NT2/D1 (cell line): ENCODE measurements around the gene ZNF141.

GRCh38 chr4:337739-338439 lies at the start of gene ZNF141:
TSS of gene ZNF141 (plus strand) at chr4:337814.
- RRBS, 2 experiments: no CpG with 5 or more reads among the region's 50 CpGs

DNA sequence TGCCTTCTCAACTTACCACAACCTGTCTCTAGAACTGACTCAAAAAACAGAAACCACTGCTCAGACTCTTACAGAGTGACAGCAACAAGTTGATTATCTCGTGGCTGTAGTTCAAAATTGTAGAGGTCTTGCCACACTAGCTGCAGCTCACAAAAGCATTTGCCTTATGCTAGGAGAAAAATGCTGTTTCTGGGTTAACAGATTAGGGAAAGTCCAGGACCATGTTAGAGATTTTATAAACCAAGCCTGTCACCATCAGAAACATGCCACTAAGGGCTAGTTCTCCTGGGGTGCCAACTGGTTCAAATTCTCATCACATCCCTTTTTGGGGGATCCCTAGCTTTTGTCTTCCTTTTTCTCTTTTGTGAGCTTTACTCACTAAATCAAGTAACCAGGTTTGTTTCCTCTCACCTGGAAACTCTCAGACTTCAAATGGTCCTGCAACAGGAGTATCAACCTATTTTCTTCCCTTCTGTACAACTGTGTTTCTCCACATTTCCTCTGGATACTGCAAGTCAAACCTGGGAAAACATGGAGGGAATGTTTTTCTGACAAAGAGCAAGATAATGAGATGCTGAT lies 63.5 kb downstream of the ZNF721 start:
- RRBS, 2 experiments: no CpG with 5 or more reads among the region's 1 CpG

DNA sequence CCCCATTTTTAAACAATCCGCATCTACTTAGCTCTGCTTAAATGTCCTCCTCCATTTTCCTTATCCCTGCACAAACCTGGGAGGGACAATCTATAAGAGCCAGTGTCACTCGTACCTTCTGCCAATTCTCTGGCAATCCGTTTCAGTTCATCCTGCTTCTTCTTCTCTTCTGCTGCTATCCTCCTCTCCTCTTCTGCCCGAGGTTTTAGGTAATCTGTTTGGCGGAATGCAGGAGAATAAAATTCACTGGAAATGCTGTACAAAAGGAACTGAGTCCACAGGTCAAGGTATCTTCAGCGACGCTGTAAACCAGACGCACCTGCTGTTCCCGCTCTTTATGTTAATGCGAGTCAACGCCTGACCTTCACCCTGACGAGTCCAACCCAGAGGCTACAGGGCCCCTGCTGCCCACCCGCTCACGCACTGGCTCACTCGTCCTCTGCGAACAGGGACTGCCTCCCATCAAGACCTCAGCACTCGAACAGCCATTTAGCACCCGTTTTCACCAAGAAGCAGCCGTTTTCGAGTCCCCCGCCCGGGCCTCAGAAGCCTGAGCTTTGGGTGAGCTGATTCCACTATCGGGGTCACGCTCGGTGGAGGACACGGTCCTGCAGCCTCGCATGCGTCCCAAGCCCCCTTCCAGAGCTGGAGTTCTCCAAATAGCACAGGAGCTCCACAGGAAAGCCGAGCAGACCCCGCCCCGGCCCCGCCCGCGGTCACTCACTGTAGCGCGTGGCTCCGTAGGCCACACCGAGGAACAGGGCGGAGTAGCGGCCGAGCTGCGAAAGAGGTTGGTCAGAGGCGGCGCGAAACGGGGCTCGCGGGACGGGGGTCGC lies 670 bp downstream of the ATP5ME start:
- RRBS, 2 experiments: no CpG with 5 or more reads among the region's 50 CpGs

- RRBS, 2 experiments: no CpG with 5 or more reads among the region's 19 CpGs
These were observed 3.5 kb downstream of the MYL5 start for GRCh38 chr4:677849-678321.

- RRBS, 2 experiments: no CpG with 5 or more reads among the region's 11 CpGs
These were observed 5.3 kb downstream of the MYL5 start for GRCh38 chr4:679658-680069.

GRCh38 chr4:680672-681470 lies 6.5 kb downstream of the MYL5 start:
- RRBS, 2 experiments: 6 to 12% methylated on average over 18 of the region's 51 CpGs

DNA sequence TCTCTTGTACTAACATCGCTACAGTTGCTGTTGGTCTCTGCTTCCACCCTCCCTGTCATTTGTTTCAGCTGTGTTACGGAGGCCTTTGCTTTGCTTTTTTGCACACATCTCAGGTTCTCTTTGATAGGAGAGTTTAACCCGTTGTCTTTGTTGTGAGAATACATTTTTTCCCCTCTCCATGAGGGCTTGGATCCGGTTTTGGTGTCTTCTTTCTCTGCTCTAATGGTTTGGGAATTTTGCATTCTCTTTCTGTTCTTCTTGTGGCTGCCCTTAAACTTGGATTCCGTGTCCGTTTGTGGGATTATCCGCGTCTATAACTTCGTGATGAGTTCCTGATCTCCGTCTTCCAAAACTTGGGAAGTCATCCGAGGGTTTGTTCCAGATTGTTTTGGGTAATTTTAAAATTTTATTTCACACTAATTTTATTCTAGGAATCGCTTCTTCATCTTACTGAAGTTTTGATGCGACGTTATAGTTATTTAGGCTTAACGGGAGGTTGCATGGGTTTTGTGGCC lies 45.3 kb downstream of the PCGF3 start:
- RRBS, 2 experiments: no CpG with 5 or more reads among the region's 15 CpGs

- RRBS, 2 experiments: no CpG with 5 or more reads among the region's 24 CpGs
These were observed 45.9 kb downstream of the PCGF3 start for GRCh38 chr4:751404-752074.

DNA sequence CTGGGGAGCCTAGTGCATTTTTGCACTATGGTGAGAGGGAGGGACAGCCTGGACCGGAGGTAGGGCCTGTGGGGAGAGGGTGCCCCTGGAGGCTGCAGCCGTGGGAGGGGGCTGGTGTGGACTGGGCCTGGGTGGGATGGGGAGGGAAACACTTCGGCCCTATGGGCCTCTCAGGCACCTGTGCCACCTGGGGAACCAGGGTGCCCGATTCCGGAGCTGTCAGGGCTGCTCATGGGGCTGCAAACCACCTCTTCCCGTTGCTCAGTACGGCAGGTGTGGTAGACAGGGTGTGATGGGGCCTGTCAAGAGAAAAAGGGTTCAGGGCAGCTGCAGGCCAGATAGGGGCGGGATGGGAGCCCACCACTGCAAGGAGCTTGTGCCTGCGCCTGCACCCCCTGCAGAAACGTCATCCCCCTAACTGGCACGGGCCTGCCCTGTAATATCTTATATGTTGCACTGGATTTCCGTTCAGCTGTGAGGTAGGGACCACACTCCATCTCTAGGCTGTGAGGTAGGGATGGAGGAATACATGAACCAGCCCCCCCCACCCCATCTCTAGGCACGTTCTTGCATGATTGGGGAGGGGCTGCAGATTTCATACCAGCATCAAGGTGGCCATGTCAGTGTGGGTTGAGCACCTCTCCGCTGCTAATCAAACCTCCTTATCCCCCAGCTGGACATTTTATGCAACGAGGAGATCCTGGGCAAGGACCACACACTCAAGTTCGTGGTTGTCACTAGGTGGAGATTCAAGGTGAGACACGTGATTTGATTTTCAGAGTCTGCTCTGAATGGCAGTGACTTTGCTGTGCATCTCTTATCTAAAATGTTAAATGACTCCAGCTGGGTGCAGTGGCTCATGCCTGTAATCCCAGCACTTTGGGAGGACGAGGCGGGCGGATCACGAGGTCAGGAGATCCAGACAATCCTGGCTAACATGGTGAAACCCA lies 59.0 kb downstream of the PCGF3 start:
- RRBS, 2 experiments: 96 to over 99% methylated on average over 3 of the region's 21 CpGs

GRCh38 chr4:766988-767550 lies 58.9 kb downstream of the CPLX1 start:
- RRBS, 2 experiments: 75 to 91% methylated on average over 2 to 4 of the region's 11 CpGs

DNA sequence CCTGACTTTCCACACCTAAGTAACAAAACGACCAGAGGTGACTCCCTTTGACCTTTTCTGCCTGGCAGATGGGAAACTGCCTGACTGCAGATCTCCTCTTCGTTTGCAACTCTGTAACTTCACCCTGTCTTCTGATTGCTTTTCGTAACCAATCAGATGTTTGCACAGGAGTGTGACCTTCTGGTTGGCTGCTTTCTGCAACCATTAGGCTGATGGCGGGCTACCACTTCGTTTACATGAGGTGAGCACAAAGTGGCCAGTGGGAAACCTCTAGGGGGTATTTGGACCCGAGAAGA lies 27.3 kb downstream of the GAK start:
- RRBS, 2 experiments: no CpG with 5 or more reads among the region's 6 CpGs

- RRBS, 2 experiments: 93 to 95% methylated on average over 3 to 5 of the region's 21 CpGs
These were observed 24.1 kb downstream of the GAK start for GRCh38 chr4:907947-908386.

DNA sequence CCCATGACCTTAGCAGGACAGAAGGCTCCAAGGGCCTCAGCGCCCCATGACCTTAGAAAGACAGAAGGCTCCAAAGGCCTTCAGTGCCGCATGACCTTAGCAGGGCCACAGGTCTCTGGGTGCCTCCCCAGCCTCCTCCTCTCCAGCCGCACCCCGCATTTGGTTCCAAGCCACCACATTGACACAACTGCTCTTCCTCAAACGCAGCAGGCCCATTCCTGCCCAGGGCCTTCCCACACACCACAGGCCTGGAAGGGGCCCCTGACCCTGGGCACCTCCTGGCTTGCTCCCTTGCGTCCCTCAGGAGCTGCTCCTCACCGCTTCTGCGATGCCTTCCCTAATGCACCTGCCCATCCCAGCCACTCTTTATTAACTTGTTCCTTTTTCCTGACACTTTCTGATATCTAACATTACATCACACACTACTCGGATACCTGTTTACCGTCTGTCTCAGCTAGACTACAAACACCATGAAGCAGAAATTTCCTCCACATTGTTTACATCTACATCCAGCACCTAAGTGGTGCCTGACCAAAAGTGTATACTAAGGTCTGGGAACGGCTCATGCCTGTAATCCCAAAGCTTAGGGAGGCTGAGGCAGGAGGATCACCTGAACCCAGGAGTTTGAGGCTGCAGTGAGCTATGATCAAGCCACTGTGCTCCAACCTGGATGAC lies 12.7 kb downstream of the GAK start:
- RRBS, 2 experiments: no CpG with 5 or more reads among the region's 11 CpGs

DNA sequence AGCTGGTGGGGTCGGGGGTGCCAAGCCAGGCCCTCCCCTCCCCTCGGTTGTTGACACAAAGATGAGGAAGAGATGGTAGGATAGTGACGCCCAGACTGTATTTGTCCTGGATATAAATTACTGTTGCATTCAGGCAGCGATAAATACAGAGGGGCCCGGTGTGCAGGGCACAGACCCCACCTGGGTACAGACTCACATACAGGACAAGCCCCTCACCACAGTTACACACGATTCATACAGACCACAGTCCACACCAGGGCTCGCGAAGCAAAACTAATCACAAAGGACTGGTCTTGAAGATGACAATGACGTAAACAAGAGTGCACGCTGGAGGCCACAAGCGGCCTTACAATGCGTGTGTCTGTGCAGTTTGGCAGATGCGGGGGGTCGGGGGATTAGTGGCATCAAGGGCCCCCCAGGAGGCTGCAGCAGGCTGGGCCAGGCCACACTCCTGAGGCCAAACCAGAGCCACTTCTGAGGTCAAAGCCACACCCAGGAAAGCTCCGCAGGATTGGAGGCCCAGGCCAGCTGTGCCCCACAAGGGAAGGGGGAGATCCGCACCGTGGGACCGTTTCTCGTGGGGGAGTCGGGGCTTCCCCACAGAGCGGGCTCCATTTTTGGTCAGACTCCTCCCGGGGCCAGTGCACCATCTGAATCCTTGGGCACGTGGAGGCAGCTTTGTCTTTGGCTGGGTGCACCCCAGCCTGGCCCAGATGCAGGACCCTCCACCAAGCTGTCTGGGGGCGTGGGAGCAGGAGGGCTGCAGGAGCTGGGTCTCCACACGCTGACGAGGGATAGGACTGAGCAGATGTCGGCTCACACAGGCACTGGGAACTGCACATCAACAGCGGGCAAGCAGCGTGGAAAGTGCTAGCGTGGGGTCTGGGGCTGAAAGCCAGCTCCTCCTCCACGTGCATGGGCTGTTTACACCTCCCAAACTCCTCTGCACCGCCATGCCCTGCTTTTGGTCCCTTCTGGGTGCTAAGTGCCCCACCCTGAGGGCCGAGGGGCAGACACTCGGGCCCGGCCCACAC lies 14.2 kb downstream of the DGKQ start:
- RRBS, 2 experiments: no CpG with 5 or more reads among the region's 35 CpGs

DNA sequence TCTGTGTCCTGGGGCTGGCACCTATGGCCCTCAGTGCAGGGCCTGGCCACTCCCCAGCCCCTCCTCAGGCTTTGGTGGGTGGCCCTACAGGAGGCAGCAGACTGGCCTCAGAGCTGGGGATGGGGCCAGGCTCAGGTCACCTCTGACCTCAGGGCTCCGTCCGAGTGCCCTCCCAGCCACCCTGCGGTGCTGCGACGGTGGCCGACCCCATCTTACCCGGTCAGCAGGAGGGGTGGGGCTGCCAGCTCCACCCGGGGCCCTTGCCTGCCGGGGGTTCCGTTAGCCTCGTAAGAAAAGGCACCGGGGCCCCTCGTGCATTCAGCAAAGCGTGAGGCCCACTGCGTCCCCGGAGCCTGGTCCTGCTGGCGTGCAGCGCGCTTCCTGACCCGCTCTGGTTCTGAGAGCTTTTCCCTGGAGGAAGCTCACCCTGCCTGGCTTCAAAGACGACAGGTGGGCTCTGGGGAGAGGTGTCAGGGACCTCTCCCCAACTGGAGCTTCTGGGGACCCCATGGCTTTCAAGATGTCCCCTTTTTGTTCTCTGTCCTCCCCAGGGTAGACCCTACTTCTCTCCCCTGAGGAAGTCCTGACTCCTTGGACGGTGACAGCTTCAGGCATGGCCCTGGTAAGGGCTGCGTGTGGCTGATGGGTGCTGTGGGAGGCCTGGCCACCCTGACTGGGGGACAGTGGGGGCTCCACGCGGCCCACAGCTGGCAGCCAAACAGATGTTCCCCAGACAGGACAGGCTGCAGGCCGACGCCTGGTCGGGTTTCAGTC lies 15.9 kb downstream of the FGFRL1 start:
- RRBS, 2 experiments: 95 to 96% methylated on average over 5 of the region's 28 CpGs

- RRBS, 2 experiments: no CpG with 5 or more reads among the region's 14 CpGs
These were observed 28.7 kb downstream of the FGFRL1 start for GRCh38 chr4:1040090-1040527.

DNA sequence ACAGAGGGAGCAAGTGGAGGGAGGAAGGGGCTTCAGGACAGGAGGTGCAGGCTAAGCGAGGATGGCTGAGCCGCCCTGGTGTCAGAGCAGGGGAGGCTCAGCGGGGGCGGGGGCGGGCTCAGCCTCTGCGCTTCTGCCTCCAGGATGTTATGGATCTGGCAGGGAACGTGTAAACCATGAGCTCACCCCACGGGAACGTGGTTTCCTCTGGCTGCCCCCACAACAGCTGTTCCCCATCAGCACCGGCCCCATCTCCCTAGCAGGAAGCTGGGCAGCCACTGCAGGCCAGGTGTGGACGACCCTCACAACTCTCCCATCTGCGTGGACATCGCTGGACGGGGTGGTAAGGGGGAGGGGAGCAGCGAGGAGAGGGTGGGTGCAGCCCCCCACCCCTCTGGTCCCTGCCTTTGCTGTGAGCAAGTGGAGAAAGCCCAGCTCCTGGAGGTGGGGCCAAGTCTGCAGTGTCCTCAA lies 28.0 kb upstream of the SPON2 start:
- RRBS, 2 experiments: no CpG with 5 or more reads among the region's 15 CpGs

DNA sequence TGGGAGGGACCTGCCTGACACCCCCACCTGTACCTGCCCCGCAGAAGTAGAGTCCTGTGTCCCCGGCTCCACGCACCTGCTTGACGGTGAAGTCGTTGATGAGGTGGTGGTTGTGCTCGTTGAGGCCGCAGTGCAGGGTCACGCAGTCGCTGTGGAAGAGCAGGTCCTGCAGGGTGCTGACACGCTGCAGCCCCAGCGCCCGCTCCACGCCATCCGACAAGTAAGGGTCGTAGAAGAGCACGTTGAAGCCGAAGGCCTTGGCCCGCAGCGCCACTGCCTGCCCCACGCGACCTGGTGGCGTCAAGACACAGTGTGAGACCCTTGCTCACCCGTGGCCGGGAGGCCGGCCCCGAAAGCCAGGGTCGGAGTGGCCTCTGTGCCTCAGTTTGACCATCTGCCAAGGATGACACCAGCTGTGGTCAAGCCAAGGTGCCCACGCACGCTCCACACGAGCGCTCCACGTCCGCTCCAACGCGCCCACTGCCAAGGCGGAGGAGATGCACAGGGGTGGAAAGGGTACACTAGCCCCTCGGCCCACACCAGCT lies 32.9 kb downstream of the CTBP1 start:
- RRBS, 2 experiments: no CpG with 5 or more reads among the region's 37 CpGs

DNA sequence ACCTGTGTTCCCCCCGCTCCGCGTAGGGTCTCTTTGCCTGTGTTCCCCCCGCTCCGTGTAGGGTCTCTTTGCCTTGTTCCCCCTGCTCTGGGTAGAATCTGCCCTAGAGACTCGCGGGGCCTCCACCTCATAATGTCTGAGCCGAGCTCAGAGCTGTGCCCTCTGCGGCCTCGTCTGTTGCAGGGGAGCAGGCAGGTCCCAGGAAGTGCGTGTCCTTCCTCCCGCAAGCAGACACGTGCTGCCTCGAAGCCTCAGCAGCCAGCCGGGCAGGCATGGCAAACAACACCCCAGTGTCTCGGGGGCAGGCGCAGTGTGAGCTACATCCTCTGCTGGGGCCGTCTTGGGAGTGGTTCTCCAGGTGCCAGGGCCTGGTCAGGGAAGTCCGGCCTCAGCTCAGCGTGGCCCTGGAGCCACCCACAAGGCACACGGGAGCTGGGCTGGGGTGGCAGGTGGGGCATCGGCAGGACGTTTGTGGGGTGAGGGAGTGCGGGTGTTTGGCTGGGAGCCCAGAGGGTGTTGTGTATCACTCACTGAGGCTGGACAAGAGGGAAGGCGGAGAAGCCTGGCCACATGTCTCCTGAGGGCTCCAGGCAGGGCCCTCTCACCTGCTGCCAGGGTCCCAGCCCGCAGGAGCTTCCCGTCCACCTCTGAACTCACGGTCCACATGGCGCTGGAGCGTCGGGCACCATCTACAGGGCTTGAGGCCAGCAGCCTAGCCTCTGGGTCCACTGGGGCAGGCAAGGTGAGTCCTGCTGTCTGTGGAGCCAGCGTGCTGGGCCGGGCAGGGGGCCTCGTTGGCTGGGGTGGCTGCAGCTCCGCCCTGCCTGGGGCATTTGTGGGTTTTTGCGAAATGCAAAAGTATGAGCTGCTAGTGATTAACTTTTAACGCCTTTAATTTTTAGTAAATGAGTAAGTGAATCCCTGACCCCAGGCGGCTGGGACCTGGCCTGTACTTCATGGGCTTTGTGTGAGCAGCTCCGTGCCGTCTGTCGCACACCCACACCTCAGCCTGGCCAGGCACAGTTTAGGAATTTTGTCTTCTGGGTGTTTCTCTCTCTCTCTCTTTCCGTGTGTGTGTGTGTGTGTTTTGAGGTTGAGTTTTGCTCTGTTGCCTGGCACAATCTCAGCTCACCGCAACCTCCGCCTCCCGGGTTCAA lies 17.4 kb upstream of the UVSSA start:
- RRBS, 2 experiments: no CpG with 5 or more reads among the region's 45 CpGs

DNA sequence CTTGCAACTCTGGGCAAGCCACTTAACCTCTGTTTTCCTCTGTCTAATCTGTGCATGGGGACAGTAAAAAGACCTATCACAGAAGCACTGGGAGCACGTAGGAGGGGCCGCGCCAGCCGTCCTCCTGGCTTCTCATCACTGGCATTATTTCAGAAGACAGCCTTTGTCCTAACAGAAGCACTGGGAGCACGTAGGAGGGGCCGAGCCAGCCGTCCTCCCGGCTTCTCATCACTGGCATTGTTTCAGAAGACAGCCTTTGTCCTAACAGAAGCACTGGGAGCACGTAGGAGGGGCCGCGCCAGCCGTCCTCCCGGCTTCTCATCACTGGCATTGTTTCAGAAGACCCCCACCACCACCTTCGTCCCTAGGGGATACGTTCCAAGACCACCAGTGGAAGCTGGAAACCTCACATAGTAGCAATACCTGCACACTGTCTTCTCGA lies 118.0 kb upstream of the NKX1-1 start:
- RRBS, 2 experiments: no CpG with 5 or more reads among the region's 16 CpGs